Mesothelial cell of epicardium (in vitro differentiated cells): ENCODE measurements around the genes PLPPR1, CYLC2 and OR13C8.

- PRO-cap, result no peak
Measured at GRCh38 chr9:98177003-98177422, 15.4 kb downstream of the CORO2A start.

GRCh38 chr9:98806509-98807075 is 878 bp upstream of the GALNT12 start:
- PRO-cap, result no peak

DNA sequence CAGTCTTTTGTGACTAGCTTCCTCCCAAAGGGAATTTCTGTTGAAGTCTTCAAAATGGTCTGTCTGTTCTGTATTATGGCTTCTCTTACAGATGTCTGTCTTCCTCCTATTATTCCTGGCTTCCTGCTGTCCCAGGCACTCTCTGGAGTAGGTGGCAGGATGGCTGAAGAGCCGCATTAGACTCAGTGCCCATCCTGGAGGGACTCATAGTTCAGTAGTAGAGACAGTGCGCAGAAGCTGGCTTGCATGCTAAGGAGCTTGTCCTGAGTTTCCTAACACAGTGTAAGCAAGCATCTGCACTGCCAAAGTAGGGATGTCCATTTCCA is 10.1 kb downstream of the COL15A1 start:
- PRO-cap, result no peak

DNA sequence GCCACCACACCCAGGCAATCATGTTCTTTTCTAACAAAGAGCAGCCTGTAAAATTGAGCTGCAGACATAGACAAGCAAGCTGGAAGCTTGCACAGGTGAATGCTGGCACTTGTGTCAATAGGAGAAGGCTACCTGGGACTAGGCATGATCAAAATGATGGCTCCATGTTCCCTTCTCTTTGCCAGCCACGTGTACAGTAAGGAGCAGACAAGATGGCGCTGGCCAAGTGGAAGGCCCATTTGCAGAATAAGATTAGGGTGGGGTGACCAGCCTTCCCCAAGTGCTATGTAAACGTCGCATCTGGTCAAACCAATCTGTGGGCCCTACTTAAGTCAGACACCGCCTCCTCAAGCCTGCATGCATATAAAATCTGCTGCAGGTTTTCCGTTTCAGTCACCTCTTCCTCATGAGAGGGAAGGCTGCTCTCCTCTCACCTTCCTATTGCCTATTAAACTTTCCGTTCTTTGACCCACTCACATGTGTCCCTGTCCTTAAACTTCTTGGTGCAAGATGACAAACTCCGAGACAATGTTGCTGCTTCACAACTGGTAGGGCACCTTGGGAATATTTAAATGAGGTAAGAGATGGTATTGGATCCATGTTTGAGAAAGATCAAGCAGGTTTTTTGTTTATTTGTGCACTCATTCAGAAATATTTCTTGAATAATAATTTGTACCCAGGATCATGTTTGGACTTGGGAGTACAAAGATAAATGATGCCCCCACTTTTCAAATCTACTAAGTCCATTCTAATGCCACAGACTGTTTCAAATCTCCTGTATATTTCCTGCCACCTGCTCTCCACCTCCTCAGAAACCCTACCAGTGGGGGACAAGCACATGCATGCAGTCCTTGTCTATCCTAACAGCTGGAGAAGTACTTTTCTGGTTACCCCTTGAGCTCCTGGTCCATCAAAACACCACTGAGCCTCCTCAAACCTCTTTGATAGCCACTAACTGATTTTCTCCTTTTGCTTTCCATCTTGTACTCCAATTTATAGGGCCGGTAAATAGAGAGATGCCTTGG is 30.6 kb upstream of the TGFBR1 start:
- PRO-cap, result no peak

DNA sequence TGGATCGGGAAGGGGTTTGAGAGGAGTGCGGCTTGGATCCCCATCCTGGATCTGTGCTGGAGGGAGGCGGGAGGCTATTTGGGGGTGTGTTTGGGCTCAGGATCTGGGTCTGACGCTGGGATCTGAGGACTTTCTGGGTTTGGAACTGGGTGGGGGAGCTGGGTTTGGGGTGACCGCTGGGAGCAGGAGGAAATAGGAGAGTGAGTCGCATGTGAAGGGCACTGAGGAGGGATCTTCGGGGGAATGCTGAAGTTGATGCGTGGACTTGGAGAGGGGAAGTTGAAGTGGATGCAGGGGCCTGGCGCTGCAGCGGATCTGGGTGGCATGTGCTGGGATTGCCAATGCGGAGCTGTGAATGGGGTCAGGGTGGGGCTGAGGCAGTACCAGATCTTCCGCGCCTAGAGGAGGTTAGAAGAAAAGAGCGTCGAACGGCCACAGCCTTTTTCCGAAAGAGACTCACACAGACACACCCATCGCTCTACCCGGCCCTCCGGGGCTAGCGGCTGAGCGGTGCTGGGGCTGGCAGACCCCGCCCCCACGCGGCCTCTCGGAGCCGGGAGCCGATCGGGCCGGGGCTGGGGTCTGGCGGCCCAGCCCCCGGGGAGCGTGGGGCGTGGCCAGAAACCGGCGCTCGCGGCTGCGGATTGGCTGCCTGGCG is 464 bp upstream of the TGFBR1 start:
- PRO-cap, result bidirectional peak, plus-strand start outside the sequence, minus-strand start at position 484 of the sequence

DNA sequence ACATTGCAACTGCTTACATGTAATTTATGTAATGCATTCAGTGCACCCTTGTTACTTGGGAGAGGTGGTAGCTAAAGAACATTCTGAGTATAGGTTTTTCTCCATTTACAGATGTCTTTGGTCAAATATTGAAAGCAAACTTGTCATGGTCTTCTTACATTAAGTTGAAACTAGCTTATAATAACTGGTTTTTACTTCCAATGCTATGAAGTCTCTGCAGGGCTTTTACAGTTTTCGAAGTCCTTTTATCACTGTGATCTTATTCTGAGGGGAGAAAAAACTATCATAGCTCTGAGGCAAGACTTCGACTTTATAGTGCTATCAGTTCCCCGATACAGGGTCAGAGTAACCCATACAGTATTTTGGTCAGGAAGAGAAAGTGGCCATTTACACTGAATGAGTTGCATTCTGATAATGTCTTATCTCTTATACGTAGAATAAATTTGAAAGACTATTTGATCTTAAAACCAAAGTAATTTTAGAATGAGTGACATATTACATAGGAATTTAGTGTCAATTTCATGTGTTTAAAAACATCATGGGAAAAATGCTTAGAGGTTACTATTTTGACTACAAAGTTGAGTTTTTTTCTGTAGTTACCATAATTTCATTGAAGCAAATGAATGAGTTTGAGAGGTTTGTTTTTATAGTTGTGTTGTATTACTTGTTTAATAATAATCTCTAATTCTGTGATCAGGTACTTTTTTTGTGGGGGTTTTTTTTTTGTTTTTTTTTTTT is 45.9 kb downstream of the TGFBR1 start:
- PRO-cap, result no peak

GRCh38 chr9:99151410-99151896 is 46.5 kb downstream of the TGFBR1 start:
- PRO-cap, result no peak

GRCh38 chr9:99239279-99240079 is 17.4 kb downstream of the SEC61B start:
- PRO-cap, result no peak

GRCh38 chr9:99356144-99357409 is 134.5 kb downstream of the SEC61B start:
- PRO-cap, result no peak

DNA sequence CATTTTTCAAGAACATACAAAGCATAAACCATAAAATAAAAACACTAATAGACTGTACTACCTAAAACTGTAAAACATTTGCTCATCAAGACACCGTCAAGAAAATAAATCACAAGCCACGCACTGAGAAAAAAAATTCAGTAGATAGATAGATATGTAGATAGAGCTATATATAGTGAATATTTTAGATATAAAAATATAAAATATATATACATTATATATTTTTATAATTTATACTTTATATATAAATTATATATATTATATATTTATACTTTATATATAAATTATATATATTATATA is 100.4 kb upstream of the NR4A3 start:
- PRO-cap, result no peak

- PRO-cap, result no peak
Measured at GRCh38 chr9:100001767-100002412, 95.4 kb downstream of the STX17 start.

- PRO-cap, result no peak
Measured at GRCh38 chr9:100083860-100084640, 14.8 kb downstream of the ERP44 start.

GRCh38 chr9:100598360-100599095 is 20.6 kb downstream of the CAVIN4 start:
- PRO-cap, result no peak

- PRO-cap, result no peak
Measured at GRCh38 chr9:101028416-101029453, at the start of gene PLPPR1. TSS of gene PLPPR1 (plus strand) at chr9:101028727.

DNA sequence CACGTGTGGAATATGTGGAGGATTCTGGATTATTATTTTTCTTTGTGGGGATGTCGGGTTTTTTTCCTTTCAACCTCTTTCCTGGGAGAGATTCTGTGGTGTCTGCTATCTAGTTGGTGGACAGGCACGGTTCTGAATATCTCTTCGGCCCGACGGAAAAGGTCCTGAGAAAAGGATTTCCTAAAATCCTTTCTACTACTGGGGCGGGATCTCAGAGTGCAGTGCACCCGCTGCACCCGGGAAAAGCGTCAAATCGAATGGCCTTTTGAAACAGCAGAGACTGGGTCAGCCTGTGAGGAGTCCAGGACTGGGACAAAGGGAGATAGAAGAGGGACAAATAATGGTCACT is 1.4 kb downstream of the PLPPR1 start:
- PRO-cap, result no peak

DNA sequence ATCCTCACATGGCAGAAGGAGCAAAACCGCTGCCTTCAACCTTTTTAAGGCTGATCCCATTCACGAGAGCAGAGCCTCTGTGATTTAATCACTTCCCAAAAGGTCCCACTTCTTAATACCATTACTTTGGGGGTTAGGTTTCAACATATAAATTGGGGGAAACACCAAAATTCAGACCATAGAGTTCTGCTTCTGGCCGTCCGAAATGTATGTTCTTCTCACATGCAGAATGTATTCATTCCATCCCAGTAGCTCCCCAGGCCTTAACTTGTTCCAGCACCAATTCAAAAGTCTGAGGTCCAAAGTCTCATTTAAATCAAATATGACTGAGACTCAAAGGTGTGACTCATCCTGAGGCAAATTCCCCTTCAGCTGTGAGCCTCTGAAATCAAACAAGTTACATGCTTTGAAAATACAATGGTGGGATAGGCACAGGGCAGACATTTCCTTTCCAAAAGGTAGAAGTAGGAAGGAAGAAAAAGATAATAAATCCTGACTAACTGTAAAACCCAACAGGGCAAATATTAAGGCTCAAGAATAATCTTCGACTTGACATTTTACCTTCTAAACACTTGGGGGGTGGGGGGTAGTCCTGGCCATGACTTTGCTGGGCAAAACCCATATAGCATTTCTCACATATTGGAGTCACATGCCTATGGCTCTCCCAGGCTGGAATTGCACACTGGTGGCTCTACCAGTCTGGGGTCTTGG is 30.4 kb downstream of the BAAT start:
- PRO-cap, result no peak

GRCh38 chr9:101429158-101429782 is 6.3 kb downstream of the ALDOB start:
- PRO-cap, result no peak

- PRO-cap, result no peak
Measured at GRCh38 chr9:102995152-102995561, at the start of gene CYLC2. TSS of gene CYLC2 (plus strand) at chr9:102995333.

GRCh38 chr9:104568912-104569350 is at the start of gene OR13C8:
TSS of gene OR13C8 (plus strand) at chr9:104569168.
- PRO-cap, result no peak

DNA sequence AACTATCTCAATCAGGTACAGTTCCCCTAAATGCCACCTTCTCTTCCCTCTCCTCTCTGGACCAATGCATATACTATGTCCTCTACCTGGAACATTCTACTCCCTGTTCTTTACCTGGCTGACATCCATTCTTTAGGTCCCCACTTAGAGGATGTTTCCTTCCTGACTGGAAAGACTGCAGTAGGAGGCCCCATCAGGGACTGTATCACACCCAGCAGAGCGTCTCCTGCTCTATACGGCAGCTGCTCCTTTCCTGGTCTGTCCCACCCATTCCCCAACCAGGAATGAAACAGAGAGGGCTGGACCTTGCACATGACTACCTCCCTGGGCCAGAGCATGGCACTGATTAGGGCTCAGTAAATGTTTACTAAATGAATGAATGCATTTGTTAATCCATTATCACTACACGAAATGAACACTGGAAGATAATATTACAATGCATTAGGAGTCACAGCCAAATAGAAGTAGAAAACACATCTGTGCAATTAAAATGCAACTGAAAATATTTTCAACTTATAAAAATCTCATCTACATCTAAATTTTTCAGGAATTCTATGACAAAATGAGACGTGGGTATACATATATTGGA is 76.4 kb downstream of the ABCA1 start:
- PRO-cap, result no peak